AG09309 (cell line): ENCODE measurements around the gene TMEM170B.

DNA sequence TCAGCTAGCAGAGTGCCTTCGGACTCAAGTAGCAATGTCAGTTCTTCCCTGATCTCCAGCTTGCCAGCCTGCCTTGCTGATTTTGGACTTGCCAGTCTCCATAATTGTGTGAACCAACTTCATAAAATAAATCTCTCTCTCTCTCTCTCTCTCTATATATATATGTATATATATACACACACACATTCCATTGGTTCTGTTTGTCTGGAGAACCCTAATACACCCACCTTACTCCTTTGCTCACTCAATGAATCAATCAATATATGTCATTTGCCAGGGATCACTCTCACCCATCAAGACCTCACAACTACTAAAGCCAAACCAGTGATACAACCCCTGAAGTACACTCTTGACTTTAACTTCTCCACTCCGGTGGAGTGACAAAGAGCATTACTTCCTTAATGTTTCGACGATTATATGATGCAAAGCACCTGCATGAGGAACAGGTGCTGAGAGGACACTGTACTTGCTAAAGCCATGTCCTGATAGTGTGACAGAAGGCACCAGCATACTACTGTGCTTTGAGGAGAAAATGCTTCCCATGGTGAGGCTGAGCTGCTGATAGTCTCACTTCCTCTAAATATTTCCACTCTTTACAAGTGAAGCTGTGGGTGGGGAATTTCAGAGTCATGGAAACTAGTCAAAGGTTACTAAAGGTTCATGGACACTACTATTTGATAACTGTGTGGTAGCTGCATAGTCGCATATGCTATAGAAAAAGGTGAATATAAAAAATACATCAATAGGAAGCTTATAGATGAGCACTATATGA is 141.6 kb upstream of the NEDD9 start:
- RRBS = no CpG with 5 or more reads among the region's 5 CpGs

GRCh38 chr6:11381318-11382097 is 149.0 kb upstream of the NEDD9 start:
- RRBS = no CpG with 5 or more reads among the region's 9 CpGs

- RRBS = 3% methylated on average over 30 of the region's 84 CpGs
These were observed at the start of gene TMEM170B for GRCh38 chr6:11537143-11537879. TMEM170B (plus strand) TSS chr6:11537749.

- RRBS = no CpG with 5 or more reads among the region's 5 CpGs
These were observed 1.2 kb downstream of the TMEM170B start for GRCh38 chr6:11538778-11539059.

DNA sequence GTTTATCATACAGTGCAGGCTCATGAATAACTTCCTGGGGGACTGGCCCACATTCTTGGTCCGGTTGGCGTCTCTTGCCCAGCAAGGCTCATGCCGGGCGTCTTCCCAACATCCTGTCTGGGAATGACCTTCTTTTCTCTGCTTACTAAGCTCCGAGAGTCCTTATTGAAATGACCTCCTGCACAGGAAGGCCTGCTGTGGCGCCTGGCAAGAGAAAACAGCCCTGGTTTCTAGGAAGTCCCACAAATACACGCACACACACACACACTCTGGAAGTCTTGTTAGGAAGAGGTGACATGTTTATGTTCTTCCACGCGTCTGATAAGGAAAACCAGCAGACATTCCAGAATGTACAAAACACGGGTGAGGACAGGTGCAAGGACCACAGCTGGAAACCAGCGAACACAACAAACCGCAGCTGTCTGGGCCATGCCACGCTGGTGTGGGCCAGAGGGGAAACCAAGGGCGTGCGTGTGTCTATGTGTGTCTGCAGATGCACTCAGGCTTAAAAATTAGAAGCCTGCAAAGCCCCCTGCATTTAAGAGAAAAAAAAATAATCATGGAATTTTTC is 72.1 kb downstream of the TMEM170B start:
- RRBS = no CpG with 5 or more reads among the region's 15 CpGs

DNA sequence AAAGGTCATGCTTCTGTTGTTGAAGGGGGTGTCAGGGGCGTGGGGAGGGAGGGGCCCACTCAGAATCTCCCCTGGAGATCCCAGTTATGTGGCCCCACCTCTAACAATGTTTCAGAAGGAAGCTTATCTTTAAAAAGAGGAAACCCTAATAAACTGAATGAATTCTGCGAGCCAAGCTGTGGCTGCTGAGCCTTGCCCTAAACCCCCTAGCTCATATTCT is 4.1 kb downstream of the ADTRP start:
- RRBS = no CpG with 5 or more reads among the region's 2 CpGs

GRCh38 chr6:12025993-12026907 is 14.1 kb downstream of the HIVEP1 start:
- RRBS = no CpG with 5 or more reads among the region's 7 CpGs

DNA sequence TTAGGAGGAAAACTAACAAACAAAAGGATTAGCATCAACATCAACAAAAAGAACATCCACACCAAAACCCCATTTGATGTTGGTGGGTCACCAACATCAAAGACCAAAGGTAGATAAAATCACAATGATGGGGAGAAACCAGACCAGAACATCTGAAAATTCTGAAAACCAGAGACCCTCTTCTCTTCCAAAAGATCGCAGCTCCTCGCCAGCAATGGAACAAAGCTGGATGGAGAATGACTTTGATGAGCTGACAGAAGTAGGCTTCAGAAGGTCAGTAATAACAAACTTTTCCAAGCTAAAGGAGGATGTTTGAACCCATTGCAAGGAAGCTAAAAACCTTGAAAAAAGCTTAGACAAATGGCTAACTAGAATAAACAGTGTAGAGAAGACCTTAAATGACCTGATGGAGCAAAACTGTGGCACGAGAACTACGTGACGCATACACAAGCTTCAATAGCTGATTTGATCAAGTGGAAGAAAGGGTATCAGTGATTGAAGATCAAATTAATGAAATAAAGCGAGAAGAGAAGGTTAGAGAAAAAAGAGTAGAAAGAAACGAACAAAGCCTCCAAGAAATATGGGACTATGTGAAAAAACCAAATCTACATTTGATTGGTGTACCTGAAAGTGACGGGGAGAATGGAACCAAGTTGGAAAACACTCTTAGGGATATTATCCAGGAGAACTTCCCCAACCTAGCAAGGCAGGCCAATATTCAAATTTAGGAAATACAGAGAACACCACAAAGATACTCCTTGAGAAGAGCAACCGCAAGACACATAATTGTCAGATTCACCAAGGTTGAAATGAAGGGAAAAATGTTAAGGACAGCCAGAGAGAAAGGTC is 128.4 kb downstream of the HIVEP1 start:
- RRBS = no CpG with 5 or more reads among the region's 9 CpGs

- RRBS = no CpG with 5 or more reads among the region's 7 CpGs
These were observed 13.8 kb upstream of the EDN1 start for GRCh38 chr6:12276226-12276939.

DNA sequence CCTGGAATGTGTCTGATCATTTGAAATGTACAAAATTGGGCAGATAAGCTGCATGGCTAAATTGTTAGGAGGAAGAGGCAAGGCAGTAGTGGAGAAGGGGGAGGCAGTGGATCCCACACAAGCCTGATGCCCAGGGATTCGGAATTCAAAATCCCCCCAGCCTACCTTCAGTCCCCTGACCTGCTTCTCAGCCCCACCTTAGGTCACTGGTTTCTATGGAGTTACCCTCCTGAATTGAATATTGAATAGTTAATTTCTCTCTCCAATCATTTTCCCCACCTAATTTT is 1.3 kb downstream of the EDN1 start:
- RRBS = no CpG with 5 or more reads among the region's 1 CpG

DNA sequence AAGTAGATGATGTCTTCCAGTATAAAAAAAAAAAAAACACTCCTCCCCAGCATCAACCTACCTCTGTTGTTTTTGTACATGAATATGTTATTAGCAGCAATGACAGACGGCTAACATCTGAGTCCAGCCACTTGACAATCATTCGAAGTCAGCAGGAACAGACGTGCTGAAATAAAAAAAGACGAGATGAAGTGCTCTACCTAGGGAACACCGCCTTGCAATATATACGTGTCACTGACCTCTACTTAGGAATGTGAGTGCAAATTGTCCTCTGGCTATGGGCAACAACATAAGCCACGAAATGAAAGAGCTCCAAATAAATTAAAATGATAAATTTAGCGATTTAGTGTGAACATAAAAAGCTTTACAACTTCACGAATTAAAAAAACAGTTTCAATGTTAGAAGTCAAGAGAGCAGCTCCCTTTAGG is 23.1 kb downstream of the EDN1 start:
- RRBS = no CpG with 5 or more reads among the region's 9 CpGs

DNA sequence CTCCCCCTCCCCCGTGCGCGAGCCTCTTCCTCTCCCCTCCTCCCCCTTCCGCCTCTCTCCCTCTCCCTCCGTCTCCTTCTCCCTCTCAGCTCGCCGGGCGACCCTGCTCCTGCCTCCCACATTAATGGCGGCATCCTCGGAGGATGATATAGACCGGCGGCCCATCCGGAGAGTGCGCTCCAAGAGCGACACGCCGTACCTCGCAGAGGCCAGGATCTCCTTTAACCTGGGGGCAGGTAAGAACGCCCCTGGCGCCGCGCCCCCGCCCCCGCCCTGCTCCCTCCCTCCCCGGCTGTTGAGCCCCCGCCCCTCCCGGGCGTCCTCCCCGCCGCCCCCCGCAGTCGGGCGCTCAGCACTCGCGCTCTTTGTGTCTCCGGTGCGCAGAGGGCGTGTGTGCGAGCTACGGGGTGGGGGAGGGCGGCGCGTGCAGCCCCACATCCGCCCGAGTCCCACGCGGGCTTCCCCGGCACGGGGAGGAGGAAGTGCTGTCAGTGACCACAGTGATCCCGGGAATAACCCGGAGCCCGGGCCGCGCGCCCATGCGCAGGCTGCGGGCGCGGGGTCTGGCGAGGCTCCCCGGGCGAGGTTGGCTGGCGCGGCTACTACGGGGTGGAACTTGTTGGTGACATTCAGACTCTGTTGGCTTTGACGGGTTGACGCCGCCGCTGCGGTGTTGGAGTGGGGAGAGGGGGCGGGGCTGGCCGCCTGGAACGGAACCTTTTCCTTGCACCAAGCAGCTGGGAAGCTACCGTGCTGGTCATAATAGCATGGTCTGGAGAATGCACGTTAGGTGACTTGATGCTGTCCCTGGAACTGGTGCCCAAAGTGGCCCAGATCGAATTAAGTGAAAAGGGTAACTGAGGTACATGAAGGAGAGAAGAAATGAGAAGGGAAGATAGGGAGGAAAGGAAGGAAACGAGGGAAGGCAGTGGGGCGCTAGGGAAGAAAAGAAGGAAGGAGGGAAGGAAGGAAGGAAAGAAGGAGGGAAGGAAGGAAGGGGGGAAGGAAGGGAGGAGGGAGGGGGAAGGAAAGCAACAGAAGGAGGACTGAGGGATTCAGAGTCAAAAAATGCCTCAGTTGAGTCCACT is 33.3 kb downstream of the PHACTR1 start:
- RRBS = 7% methylated on average over 34 of the region's 78 CpGs

DNA sequence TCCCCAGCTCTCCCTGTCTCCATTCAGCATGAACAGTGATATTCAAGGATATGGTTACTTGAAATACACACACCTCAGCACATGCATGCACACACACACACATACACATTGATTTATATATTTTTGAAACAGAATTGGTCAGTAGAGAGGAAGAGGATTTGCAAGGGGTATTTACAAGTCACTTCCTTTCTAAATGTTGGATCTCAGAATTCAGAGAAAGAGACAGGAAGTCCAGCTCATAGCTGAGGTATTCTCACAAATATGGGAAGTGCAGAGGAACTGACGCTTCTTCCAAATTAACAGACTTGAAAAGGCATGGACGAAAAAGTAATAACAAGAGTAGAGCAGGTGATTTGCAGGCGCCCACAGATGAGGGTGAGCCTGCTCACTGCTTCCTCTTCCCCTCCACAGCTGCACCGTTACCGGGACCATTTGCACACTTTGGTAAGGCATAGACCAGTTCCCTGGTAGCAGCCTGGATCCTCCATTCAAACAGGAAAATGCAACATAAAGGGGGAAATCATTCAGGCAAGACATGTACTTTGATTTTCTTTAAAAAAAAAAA is 246.4 kb downstream of the PHACTR1 start:
- RRBS = no CpG with 5 or more reads among the region's 5 CpGs

DNA sequence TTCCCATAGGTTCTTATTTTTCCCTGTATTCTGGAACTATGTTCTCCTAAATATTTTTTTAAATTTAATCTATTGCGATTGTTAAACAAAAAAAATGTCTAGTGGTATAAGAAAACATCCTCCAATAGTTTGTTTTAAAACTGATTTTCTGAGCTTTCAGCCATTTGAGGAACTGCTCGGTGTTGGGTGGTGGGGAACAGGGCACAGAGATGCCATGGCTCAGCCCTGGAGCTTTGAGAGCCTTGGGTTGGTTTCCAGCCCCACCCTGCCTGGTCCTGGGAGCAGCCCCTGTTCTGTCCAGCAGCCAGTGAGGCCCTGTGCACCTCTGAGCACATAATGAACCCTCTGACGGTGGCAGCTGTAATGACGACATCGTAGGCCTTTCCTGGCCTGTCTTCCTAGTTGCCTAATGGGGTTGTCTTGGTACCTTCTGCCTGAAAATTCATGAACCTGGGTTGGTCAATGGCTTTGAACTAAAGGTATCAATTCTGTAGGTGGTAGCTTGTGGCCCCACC is 53.3 kb downstream of the TBC1D7 start:
- RRBS = no CpG with 5 or more reads among the region's 5 CpGs

GRCh38 chr6:13405949-13406585 is 77.7 kb upstream of the TBC1D7 start:
- RRBS = no CpG with 5 or more reads among the region's 13 CpGs

GRCh38 chr6:13432733-13433178 is 54.6 kb downstream of the GFOD1 start:
- RRBS = no CpG with 5 or more reads among the region's 1 CpG

GRCh38 chr6:13435232-13435883 is 52.0 kb downstream of the GFOD1 start:
- RRBS = no CpG with 5 or more reads among the region's 4 CpGs

DNA sequence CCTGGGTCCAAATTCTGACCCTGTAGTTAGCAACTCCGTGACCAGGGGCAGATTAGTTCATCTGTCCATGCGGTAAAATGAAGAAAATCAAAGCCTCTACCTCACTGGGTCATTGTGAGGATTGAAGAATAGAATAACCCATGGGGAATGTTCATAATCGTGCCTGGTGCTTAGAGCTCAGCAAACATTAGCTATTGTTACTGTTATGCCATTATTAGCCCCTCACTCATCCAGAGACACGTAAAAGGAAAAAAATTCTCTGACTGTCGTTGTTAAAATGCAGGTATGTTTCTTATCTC is 5.3 kb upstream of the SIRT5 start:
- RRBS = no CpG with 5 or more reads among the region's 5 CpGs

GRCh38 chr6:13689516-13690392 is 21.9 kb downstream of the RANBP9 start:
- RRBS = no CpG with 5 or more reads among the region's 7 CpGs